Right common carotid artery plus branches (tissue), 1 donor: ENCODE measurements around a stretch of chr9.

DNA sequence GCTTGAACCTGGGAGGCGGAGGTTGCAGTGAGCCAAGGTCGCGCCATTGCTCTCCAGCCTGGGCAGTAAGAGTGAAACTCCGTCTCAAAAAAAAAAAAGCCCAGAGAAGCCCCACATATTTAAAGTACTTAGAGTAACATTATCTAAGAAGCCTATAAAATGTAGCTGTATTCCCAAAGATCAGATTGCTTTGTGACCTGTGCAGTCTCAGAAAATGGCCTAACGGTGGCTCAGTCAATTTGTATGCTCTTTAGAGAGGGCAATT is 26.0 kb downstream of the NIPSNAP3B start:
- PRO-cap, result no peak

- PRO-cap, result no peak
Observed at GRCh38 chr9:104814974-104815528, 51.1 kb downstream of the NIPSNAP3B start.

DNA sequence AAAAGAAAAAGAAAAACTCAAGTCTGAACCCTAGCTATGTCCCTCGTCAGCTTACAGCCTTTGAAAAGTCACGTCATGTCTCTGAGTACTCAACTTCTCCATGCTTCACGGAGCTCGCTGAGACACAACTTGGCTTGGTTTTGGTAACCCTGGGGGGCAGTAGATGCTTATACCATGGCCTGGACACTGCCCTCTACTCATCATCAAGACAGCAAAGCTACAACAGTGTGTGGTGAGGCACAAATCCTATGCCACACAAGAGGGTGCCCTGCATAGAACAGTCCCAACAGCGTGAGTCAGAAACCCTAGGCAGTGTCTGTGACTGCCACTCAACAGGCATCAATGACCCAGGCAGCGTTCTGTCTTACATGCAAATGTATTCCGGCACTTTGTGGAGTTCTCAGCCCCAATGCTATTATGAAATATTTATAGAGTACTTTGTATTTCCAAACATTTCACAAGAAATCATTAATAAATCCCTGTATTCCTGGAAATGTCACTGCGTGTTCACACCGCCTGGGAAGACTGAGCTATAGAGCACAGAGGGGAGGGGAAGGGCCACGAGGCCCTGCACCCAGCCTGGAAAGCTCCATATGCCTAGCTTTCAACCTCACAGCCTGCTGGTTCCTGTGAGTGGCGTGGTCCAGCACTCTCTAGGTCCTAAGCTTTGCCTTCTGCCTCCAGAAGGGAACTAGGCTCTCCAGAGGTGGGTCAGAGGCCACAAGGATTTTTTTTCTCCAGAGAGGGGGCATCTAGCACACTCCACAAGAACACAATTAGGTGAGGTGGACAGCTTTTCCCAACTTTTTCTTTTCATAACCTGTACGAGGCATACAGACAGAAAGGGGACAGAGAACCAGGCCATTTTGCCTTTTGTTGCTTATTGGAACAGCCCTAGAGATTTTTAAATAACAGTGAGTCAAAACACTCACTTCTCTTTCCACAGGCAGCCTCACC is 77.8 kb downstream of the NIPSNAP3B start:
- PRO-cap, result no peak

DNA sequence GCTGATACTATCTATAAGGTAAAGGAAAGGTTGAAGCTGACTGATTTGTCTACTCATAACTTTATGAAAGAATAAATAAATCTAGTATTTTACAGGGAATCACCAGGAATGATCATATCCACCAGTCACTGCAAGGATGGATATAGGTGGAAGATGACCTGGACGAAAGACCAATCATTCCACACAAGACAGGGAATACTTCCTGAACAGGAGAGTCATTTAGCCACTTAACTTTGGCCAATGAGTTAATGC is 60.4 kb downstream of the ABCA1 start:
- PRO-cap, result no peak

DNA sequence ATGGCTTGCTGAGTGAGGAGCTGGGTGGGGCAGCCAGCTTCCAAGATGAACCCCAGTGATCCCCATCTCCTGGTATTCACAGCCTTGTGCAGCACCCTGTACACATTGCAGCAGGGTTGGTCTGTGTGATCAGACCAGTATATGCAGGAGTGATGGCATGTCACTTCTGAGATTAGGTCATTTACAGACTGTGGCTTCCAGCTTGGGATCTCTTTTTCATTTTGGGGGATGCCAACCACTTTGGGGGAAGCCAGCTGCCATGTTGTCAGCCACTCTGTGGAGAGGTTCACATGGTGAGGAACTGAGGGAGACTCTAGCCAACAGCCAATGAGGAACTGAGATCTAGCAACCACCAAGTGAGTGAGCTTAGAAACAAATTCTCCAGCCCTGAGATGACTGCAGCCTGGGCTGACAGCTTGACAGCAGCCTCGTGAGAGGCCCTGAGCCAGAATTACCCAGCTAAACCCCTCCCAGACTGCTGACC is 102.9 kb upstream of the SLC44A1 start:
- PRO-cap, result no peak

DNA sequence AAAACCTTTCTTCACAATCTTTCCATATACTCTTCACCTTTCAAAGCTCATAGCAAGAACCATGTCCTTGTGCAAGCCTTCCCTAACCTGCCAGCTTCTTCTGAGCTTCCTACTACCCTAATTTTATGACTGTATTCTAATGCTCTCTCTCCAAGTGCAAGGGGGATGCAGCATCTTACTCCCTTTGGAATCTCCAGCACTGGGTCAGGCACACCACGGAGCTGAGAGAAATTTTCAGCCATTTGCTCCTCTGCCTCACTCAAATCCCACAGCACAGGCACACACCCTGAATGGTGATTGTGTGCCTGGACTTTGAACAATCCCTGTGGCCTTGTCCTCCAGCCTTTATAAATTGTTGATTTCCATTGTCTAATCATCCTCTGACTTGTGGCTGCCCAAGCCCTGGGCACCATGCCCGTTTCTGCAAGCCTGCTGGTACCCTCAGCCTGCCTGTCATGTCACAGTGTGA is 28.2 kb upstream of the SLC44A1 start:
- PRO-cap, result no peak

- PRO-cap, result no peak
Observed at GRCh38 chr9:105318552-105319296, 74.3 kb downstream of the SLC44A1 start.

DNA sequence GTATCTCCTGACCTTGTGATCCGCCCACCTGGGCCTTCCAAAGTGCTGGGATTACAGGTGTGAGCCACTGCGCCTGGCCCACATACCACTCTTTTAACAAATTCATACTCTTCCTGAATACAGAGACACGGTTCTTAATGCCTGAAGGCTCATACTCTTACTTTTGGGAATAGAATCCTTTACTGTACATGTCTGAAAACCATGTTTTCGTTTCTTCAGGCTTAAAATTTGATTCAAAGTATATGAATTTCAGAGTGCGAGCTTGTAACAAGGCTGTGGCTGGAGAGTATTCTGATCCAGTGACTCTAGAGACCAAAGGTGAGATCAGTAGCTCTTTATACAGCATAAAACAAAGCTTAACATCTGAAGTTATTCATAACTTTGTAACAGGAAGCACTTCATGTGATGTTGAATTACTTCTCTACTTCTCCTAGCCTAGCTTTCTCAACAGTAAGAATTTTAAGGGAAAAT is 49.5 kb upstream of the FKTN start:
- PRO-cap, result no peak

- PRO-cap, result no peak
Observed at GRCh38 chr9:105930037-105930778, 235.9 kb downstream of the TMEM38B start.

- PRO-cap, result no peak
Observed at GRCh38 chr9:106829363-106829680, 33.6 kb upstream of the ZNF462 start.

DNA sequence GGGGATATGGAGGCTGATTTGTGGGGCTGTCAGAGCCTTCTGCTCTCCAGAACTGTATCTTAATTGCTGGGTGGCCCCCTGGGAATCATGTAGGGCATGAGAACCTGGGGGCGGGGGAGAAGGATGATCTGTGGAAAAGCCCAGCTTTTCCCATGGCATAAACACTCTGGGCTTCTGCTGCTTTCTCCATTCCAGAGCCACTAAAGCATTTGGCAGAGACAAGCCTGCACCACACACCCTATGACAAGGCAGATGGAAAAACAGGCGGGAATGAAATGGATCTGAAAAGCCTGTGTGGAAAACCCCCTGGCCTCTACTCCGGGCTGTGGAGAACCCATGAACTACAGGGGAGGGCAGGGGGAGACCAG is 106.3 kb upstream of the RAD23B start:
- PRO-cap, result no peak

DNA sequence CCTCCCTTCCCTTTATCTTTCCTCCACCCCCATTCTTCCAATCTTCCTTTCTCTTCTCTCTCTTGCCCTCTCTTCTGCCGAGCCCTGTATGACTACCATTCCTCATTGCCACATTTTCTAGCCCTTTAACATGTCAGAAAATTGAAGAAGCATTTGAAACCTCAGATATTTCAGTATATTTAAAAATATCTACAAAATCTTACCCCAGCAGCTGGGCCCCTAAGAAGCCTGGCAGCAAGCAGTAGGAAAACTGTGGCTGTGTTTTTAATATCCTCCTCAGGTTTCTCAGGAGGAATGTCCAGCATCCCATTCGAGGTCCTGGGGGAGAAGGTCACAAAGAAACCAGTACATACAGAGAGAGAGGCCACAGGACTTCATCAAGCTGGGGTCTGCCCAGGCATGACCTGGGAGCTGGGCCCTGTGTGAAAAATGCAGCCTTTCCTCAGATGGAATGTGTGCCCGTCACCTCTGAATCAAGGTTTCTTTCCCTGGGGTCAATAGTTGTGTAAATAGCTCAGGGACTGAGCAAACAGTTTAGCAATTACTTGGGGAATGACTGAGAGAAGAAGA is 34.1 kb upstream of the RAD23B start:
- PRO-cap, result no peak

DNA sequence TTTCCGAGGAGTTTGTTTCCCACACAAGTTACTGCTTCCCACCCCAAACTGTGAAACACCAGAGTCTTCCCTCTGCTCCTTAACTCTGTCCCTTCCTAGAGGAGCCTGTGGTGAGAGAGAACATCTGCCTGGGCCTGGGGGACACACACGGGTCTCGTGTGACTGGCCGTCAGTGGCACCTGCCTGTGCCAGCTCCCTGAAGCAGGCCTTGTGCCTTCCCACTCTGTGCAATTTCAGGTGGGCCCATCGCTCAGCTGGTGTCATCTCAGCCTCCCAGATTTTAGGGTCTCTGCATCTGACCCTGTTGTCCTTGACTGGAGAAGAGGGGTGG is 142.4 kb upstream of the KLF4 start:
- PRO-cap, result no peak

GRCh38 chr9:107638577-107639411 is 149.2 kb upstream of the KLF4 start:
- PRO-cap, result no peak

DNA sequence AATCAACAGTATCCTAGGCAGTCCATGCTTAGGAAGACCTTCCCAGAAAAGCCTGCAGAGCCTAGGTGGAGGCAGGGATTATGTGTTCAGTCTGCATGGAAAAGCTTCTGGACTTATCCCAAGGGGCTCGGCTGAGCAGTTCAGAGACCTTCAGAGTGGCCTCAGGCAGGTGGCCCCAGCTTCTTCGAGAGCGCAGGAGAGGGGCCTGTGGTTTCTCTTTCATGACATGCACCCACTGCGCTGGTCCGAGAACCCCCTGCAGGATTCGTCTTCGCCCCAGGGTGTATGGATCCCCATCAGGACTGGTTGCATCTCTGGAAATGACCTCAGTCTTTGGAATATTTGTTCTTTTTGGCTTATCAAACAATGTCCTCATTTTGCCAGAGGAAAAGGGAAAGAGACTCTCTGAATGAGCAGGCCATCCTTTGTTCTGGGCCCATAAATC is 177.8 kb upstream of the KLF4 start:
- PRO-cap, result no peak

- PRO-cap, result unidirectional peak, plus-strand start at chr9:107738642
Observed at GRCh38 chr9:107737665-107738873, 248.5 kb upstream of the KLF4 start.

- PRO-cap, result unidirectional peak, plus-strand start at chr9:107833601
Observed at GRCh38 chr9:107833178-107833679, 343.7 kb upstream of the KLF4 start.

GRCh38 chr9:107976857-107977277 is 487.3 kb upstream of the KLF4 start:
- PRO-cap, result no peak

- PRO-cap, result no peak
Observed at GRCh38 chr9:108056211-108056482, 566.6 kb upstream of the KLF4 start.

GRCh38 chr9:108142498-108143235 is 653.1 kb upstream of the KLF4 start:
- PRO-cap, result bidirectional peak, plus-strand start at chr9:108142647, minus-strand start at chr9:108142652; bidirectional peak, plus-strand start at chr9:108143121, minus-strand start at chr9:108142846